Rectum (tissue), 1 donor: ENCODE results near the gene CCL13.

DNA sequence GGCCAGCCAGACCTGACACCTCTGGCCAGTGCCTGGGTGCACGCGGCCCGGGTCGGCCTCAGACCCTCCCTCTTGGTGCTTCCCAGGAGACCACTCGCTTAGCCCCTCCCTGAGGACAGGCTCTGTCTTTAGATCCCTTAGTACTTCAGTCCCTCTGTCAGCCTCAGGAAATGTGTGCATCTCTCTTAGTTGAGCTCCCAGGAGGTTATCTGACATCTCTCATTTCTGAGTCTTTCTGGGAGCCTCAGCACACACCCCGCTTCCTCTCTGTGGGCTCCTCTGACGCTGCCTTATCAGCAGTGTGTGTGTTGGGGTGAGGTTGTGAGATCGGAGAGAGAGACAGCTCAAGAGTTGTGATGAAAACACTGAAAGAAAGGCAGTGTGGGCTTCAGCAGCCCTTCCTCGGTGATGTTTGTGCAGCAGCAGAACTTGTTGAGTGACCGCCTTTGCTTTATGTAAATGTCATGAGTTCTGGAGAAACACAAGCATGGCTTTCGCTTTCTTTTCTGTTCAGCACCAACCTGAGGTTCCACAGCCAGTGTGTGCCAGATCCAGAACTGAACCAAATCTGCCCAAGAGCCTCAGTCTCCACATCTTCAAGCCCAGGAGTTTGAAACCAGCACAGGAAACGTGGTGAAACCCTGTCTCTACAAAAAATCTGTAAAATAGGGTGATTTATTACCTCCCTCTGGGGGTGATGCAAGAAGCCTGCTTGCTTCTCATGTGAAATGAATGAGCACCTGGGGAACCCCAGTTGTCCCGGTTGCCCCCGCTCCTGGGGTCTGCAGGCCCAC, 117.3 kb downstream of the RAB11FIP4 start:
- PRO-cap: bidirectional peak, plus-strand start at position 322 of the sequence, minus-strand start at position 266 of the sequence

GRCh38 chr17:31562483-31563048, 171.1 kb downstream of the RAB11FIP4 start:
- PRO-cap: no peak

- PRO-cap: no peak
These were observed 176.8 kb downstream of the RAB11FIP4 start for GRCh38 chr17:31567889-31569142.

DNA sequence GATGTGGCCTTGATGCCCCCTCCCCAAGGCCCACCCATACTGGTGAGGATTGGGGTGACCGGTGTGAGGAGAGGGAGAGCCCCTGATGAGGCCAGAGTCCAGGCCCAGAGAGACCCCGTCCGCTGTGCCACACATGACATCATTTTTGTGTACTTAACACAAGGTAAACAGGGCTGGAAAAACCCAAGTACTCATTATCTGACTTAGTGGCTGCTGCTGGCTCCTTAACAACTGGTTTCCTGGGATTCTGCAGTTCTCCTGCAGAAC, 207.5 kb downstream of the RAB11FIP4 start:
- PRO-cap: no peak

DNA sequence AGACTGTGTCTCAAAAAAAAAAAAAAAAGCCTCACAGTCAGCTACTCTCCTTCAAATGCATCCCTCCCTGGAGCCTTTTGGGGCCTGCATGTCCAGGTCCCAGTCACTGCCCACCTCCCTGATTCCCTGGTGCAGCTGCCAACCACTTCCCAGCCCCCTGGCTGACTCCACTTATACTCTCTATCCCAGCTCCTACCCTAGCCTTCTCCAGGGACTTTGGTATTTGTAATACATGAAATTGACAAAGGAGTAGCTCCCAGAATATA, 209.1 kb downstream of the COPRS start:
- PRO-cap: unidirectional peak, plus-strand start at position 86 of the sequence

DNA sequence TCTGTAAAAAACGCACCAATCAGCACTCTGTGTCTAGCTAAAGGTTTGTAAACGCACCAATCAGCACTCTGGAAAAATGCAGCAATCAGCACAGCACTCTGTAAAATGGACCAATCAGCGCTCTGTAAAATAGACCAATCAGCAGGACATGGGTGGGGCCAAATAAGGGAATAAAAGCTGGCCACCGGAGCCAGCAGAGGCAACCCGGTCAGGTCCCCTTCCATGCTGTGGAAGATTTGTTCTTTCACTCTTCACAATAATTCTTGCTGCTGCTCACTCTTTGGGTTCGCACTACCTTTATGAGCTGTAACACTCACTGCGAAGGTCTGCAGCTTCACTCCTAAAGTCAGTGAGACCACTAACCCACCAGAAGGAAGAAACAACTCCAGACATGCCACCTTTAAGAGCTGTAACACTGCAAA, 96.8 kb downstream of the COPRS start:
- PRO-cap: no peak

DNA sequence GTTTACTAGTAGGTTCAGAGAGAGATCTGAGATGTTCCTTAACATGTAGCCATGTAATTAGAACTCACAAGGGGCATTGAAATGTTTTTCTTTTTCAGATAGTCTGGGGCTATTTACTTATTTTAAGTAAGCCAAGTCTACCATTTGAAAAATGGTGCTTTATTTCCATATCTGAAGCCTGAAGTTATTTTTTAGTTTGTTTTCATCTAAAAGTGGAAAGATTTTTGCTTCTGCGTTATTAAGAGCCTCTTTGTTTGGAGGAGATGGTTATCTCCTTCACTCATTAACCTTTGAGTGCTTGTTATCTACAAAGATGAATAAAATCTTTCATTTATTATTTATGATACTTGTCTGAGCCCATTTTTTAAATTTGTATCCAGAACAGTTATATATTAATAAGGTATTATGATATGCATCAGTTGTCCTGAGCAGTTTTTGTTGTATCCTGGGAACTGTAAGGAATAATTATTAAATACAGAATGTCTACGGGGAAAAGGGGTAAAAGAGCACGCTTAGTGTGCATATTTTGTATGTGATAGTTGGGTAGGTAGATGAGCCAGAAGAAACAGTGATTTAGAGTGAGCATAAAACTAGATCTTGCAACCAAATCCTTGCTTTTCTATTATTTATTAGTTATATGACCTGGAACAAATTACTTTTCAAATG, 31.7 kb downstream of the ZNF207 start:
- PRO-cap: no peak

GRCh38 chr17:32450569-32451345, 6.4 kb downstream of the PSMD11 start:
- PRO-cap: no peak

- PRO-cap: no peak
These were observed 3.4 kb downstream of the CDK5R1 start for GRCh38 chr17:32490040-32490808.

- PRO-cap: no peak
These were observed 192.8 kb downstream of the MYO1D start for GRCh38 chr17:32684188-32684441.

DNA sequence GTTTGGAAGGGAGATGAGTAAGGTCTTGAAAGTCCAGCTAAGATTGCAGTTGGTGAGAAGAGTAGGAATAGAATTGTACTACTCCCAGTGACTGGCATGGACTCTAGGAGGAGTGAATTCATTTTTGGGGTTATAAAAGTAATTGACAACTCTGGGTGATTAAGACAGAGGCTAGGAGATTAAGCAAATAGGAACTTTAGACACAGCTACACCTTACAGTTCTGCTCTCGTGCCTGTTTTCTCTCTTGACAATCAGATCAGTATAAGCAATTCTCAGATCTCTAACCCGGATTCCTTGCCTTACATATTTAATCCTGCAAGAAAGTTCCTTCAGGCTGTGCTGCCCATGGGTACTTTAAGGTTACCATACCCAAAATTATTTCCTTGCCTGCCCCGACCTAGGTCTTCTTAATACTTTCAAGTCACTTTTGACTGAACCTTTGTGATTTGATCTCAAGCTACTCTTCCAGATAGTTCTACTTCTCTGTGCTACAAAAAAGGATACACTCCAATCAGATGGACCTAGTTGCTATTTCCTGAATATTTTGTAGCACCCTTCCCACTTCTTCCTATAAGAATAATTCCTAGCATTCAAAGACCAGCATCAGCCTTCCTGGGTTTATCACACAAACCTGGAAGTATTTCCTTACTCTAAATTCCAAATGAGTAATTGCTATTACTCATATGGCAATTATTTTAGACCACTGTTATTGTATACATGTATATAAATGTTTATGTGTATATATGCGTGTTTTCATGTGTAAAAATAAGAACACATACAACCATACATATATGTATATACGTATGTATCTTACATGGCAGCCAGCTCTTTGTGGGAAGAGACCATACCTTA, 130.9 kb downstream of the MYO1D start:
- PRO-cap: no peak

- PRO-cap: no peak
These were observed 128.5 kb downstream of the MYO1D start for GRCh38 chr17:32748230-32749097.

DNA sequence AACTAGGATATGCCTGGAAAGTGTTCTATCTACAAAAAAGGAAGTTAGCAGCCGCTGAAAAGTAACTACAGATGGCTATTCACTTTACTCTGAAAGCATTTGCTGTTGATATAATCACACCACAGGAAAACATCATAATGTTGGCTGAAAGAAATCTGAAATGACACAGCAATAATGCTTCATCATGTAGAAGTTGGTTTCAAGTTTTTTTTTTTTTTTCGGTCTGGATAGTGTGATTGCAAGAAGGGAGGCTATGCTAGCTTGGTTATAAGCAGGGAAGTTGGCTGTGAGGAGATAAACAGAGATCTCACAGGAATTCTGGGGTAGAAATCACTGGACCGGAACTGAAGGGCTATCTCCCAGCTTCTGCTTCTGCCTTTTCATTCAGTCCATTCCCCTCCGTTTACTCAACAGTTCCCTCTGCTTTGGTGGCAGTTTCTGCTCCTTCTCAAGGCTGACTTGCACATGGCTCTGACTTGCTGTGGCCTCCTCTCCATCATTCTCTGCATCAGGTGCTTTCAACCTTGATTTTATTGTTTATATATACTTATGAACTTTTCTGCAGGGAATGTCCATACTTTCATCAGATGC, 57.8 kb downstream of the MYO1D start:
- PRO-cap: no peak

GRCh38 chr17:32854055-32854733, 22.7 kb downstream of the MYO1D start:
- PRO-cap: unidirectional peak, minus-strand start at chr17:32854643

GRCh38 chr17:32912238-32913042, 15.5 kb upstream of the TMEM98 start:
- PRO-cap: bidirectional peak, plus-strand start at chr17:32912520, minus-strand start at chr17:32912379

GRCh38 chr17:33475513-33475911, 182.4 kb upstream of the ASIC2 start:
- PRO-cap: no peak

GRCh38 chr17:34356131-34356573, at the start of gene CCL13:
Gene CCL13 (plus strand): TSS chr17:34356480.
- PRO-cap: no peak

GRCh38 chr17:34997506-34998019, 17.3 kb downstream of the LIG3 start:
- PRO-cap: no peak

GRCh38 chr17:35006777-35007446, 26.6 kb downstream of the LIG3 start:
- PRO-cap: no peak

GRCh38 chr17:35017246-35017950, 37.1 kb downstream of the LIG3 start:
- PRO-cap: no peak